ENCODE data around the genes STXBP5L and POLQ.

DNA sequence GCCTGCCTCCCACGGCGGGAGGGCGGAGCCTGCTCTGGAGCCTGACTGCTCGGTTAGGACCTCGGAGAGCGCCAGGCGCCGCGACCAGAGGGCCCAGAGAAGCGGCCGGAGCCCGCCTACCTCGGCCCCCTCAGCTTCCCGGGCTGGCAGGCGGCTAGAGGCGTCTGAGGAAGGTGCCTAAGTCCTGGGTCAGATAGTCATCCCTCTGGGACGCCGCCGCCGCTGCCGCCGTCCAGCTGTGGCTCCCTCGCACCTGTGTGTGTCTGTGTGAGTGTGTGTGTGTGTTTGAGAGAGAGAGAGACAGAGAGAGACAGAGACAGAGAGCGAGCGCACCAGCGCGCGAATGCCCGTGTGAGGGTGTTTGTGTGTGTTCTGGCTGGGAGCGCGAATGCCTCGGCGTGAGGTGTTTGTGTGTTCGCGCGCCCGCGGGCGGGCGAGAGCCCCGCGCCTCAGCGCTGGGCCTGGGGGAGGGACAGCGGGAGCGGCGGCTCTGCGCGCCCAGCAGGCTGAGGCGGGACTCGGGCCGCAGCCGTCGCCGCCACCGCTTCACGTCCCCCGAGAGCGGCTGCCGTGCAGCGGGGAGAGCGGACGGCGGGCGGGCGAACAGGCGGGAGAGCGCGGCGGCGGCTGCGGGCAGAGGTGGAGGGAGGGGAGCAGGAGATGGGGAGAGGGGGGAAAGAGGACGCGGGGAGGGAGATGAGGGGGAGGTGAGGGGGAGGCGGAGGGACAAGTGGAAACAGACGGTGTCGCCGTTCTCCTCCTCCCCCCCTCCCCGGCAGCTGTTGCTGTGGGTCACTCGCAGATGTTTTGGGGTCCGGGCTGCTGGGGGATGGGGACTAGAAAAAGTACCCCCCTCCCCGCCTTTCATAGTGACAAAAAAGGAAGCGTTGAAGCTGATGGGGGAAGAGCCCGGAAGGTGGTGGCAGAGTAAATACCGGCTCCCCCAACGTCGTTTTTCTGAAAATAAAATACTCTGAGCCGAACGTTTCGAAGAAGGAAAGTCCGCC lies at the start of gene STXBP5L:
Gene STXBP5L (plus strand): TSS at position 44 of the 1,007 bp plus-strand sequence.
- PRO-cap, 2 experiments, result no peak in any of the 2 experiments

DNA sequence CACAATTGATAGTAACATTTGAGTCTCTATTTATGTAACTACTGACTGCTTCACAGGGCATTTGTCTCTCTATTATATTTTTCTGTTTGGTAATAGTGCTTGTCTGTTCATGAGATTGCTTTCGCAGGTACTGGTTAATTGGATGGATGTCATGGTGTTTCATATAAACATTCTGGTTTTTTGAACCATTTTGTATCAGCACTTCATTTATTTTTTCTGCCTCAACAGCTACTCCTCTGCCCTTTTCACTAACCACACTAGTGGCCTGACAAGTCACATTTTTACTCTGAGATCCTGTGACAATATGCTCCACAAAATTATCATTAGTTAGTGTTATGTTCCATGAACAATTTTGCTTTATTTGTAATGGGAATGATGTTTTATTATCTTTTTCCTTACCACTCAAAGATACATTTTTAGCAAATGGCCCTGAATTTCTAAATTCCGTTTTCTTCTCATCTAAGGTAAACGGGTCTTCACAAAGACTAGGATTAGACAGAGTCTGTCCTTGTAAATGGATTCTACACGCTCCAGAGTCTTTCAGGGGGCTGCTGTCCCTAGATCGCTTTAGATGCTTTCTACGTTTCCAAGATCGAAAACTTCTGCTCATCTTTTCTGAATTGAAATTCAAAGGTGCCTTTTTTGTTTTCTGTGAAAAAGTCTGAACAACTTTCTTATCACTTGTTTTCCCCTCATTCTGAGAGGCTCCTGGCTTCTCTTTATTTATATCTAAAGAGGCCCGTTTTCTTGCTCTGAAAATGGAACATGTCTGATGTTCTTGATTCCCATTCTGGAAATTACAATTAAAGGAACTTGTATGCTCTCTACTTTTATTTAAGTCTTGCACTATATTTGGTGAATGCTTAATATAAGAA lies 56.3 kb downstream of the POLQ start:
- PRO-cap, 2 experiments, result no peak in any of the 2 experiments

DNA sequence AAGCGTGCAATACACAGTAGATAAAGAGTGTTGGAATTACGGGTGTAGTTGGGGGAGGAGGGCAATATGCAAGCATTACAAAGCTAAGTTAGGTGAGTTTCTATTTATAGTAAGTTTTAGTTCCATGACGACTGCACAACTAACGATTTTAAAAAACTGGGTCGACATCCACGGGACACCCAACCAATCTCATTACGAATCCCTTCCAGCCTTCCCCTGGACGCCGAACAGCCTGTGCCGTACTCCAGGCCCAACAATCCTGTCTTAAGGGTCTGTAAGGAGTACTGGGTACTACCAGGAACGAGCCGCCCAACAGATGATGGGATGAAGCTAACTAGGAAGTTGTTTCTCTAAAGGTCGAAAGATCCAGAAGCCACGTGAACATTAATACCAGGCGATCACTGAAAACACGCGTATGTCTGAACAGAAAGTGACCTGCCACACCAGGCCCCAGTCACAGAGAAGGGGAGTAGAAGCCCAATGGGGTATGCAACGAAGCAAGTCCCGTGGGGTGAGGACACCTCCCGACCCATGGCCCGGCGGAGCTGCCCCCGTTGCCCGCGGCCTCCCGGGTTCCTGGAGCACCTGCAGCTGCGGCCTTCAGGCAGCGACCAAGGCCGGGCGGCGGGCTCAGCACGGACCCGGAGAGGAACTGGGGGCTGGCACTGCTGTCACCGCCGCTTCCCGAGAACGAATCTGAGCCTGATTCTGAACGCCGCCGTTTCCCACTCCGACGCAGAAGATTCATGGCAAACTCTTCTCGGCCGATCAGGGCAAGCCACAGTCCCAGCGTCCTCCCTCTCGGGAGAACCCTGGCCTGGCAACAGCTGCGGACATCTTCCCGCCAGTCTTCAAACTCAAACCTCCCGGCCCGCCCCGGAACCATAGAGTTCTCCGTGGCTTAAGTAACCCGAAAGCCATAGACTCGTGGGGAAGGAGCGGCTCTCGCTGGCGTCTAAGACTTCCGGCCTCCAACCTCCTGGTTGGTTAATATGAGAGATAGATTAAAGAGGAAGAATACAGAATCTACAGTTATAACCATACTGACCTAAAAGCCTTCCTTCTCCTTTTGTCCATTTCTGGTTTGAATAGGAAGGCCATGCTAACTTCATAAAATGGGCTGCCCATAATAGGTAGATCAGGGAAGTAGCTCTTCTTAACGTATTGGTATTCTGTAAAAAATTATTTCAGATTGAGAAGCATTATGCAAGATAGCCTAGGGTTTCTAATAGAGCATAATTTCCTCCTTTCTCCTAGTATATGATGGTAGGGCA lies at the start of gene POLQ:
Gene POLQ (minus strand): TSS at position 859 of the 1,274 bp plus-strand sequence.
- PRO-cap, 2 experiments, result peak in 2 of 2 experiments; most common plus-strand start position 922 of the sequence (in 2); most common minus-strand start position 853 of the sequence (in 2)

DNA sequence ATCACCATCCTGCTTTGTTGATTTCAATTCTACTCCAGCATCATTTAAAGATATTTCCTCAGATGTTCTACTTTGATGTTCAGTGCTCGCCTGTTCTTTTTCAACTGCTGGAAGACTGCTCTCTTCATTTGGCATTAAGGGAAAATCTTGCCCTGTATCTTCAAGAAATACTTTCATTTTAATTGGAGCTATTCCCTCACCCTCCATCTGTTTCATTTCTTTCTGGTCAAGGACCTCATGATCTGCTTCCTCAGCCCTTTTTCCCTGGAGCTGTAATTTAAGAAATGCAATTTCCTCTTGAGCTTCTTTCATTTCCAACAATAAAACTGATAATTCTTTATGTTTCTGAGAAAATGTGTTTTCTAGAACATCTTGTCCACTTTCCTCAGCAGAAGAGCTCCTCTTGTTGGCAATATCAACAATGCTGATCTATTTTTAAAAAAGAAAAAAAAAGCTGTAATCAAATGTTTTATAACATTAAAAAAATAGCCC lies 37.8 kb upstream of the HCLS1 start:
- PRO-cap, 2 experiments, result no peak in any of the 2 experiments

- PRO-cap, 2 experiments, result no peak in any of the 2 experiments
These were observed 64.0 kb downstream of the CASR start for GRCh38 chr3:122247388-122247858.

- PRO-cap, 2 experiments, result no peak in any of the 2 experiments
These were observed 4.6 kb downstream of the DTX3L start for GRCh38 chr3:122568387-122569471.

- PRO-cap, 2 experiments, result no peak in any of the 2 experiments
These were observed 2.1 kb upstream of the PARP14 start for GRCh38 chr3:122678394-122679095.

DNA sequence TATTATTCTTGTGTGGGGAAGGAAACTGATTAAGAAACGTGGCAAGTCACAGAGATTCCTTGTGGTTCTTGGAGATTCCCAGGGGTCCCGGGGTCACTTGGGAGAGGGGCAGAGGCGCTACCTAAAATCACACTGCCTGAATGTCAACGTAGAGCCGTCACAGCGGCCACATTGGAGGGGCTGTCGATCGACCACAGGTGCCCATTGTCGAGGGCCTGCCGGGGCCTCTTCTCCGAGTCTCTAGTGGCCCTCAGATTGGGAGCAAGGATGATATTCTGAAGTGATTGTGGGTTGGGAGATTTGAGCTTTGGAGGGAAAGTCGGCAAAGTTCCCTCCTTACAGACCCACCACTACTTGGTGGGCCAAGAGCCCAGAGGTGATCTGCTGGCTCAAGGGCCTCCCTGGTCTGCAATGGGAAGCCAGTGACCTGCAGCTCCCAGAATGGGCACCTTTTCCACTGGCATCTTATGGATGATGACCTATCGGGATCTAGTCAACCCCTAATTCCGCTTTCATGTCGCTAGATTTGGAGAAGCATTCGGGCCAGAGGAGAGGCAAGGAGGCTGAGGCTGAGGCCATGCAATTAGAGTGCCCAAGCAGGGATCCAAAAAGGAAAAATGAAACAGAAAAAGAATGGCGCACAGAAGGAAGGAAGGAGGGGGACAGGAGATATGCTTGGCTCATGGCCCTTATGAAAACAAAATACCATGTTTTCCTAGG lies 964 bp downstream of the PARP14 start:
- PRO-cap, 2 experiments, result peak in 1 of 2 experiments; most common minus-strand start position 242 of the sequence (in 1)

DNA sequence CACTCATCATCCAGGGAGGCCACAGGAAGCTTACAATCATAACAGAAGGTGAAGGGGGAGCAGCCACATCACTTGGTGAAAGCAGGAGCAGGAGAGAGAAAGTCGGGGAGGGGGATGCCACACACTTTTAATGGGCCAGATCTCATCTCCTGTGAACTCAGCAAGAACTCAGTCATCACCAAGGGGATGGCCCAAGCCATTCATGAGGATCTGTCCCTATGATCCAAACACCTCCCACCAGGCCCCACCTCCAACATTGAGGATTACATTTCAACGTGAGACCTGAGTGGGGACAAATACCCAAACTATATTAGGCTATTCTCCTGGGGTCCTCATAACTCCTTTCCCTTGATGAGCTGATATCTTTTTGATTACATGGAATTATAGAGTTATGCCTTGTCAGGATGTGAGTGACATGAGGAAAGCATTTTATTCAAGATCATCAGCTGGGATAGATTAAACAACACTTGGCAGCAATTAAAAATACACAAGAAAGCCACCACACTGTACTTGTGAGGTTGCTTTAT lies 9.3 kb downstream of the SLC49A4 start:
- PRO-cap, 2 experiments, result no peak in any of the 2 experiments

GRCh38 chr3:122957712-122958092 lies 69.9 kb downstream of the SEMA5B start:
- PRO-cap, 2 experiments, result no peak in any of the 2 experiments

GRCh38 chr3:123123758-123124496 lies 57.1 kb downstream of the PDIA5 start:
- PRO-cap, 2 experiments, result no peak in any of the 2 experiments

GRCh38 chr3:123143691-123144553 lies 57.8 kb upstream of the SEC22A start:
- PRO-cap, 2 experiments, result no peak in any of the 2 experiments

DNA sequence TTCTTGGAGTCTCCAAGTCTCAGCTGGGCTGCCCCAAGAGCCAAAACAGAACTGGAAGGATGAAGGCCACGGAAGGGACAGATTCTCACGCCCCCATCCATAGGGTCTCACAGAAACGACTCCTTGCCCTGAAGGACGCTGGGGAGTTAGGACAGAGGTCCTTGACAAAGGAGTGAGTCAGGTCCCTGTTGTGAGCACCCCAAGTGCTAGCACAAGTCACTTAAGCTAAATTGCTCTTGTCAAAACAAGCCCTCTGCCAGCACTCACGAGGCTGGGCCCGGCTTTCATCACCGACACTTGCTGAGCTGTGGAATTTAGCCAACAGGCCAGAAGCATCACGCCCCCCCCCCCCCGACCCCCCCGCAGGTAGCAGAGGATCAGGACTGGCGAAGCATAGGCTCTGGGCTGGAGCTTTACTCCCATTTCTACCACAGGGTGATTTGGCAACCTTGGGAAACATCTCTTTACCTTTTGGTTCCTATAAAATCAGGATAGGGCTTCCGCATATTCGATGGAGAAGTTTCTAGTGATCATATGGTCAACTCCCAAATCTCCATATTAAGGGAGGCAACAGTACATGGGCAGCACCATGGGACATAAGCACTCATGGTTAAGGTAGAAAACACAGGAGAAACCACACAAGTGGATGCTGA lies 75.3 kb downstream of the ADCY5 start:
- PRO-cap, 2 experiments, result no peak in any of the 2 experiments

DNA sequence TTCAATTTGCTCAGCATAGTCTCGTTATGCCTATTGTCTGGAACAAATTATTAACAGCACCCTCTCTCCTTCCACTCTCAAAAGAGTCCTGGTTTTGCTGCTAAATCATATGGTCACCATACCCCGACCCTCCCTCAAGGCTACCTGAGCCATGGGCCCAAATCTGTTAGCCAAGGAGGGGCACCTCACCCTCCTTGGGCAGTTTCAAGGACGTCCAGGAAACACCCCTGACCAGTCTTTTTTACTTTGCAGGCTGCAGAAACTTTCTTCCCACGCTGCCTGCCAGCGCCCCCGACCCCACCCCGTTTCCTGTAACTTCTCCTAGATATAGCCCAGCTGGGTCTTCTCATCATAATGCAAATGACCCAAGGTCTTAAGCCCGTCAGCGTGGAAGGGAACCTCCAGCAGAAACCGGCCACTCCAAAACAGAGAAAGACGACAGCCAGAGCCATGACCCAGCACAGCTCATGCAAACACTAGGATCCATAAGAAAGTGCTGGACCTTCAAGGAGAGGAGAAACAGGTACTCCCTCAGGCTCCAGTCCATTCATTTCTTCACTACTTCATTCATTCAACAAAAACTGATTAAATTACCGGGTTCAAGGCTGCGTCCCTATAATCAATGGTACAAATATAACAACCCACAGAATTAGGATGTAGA lies 62.3 kb downstream of the ADCY5 start:
- PRO-cap, 2 experiments, result no peak in any of the 2 experiments

DNA sequence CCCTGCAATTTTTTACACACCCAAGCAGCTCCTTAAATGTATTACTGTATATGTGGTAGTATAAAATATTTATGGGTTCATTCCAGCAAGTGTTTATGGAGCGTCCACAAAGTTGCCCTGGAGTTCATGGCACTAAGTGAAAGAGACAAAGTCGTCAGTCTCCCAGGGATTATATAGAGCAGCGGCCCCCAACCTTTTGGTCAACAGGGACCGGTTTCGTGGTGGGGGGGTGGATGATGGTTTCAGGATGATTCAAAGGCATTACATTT lies 1.1 kb upstream of the HACD2 start:
- PRO-cap, 2 experiments, result no peak in any of the 2 experiments

DNA sequence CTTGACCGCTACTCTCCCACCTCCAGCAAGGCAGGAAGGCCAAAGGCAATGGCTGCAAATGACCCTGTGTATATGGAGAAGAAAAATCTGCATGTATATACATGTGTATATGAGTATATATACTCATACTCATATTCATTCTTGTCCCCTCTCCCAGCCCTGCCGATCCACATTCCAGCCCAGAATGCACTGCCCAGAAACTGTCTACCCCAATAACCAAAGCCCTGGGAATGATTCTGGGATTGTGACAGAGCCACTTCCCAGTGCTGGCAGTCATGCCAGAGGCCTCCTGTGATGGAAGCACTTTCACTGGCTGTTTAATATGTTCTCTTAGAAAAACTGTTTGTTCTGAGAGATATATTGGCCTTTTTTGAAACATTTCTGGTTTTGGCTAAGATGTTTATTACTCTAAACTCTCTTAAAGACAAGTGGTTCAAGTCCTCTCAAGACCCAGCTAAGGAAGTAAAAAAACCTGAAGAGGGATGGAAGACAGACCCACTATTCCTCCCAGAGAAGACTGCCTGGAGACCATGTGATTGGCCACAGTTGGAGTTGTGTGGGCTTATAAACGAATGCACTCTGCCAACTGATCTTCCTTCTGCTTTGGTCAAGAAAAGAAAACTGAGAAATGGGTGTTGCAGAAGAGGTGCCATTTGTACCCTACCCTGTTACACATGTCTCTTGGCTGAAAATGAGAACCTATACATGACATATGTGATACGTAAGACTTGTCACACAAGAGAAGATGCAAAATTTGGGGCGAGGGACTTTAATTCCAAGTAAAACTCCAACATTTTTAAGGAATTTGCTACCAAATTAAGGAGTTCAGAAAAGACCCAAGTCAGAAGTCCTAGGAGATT lies 74.1 kb upstream of the HACD2 start:
- PRO-cap, 2 experiments, result no peak in any of the 2 experiments

DNA sequence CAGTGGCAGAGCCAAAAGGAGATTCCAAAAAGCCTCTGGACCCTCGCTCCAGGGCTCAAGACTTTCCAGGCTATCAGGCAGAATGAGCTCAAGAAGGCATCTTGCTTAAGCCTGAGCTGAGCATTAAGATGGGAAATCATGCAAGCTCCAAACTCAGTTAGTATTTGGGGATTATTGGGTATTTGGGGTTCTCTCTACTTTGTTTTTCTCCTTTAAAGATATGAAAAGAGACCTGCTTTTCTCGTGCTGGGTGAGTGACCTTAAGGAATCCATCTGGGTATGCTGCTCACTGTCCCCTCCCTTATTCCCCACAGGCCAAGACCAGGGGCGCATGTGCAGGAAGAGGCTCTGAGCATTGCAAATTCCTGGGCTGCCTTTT lies 75.3 kb upstream of the HACD2 start:
- PRO-cap, 2 experiments, result no peak in any of the 2 experiments

GRCh38 chr3:123660656-123661526 lies 76.0 kb upstream of the HACD2 start:
- PRO-cap, 2 experiments, result no peak in any of the 2 experiments

GRCh38 chr3:123702105-123702440 lies 117.2 kb upstream of the HACD2 start:
- PRO-cap, 2 experiments, result no peak in any of the 2 experiments

GRCh38 chr3:123779335-123779899 lies 104.7 kb downstream of the MYLK start:
- PRO-cap, 2 experiments, result no peak in any of the 2 experiments